NCI-H460 (cell line): ENCODE measurements around a stretch of chr15.

DNA sequence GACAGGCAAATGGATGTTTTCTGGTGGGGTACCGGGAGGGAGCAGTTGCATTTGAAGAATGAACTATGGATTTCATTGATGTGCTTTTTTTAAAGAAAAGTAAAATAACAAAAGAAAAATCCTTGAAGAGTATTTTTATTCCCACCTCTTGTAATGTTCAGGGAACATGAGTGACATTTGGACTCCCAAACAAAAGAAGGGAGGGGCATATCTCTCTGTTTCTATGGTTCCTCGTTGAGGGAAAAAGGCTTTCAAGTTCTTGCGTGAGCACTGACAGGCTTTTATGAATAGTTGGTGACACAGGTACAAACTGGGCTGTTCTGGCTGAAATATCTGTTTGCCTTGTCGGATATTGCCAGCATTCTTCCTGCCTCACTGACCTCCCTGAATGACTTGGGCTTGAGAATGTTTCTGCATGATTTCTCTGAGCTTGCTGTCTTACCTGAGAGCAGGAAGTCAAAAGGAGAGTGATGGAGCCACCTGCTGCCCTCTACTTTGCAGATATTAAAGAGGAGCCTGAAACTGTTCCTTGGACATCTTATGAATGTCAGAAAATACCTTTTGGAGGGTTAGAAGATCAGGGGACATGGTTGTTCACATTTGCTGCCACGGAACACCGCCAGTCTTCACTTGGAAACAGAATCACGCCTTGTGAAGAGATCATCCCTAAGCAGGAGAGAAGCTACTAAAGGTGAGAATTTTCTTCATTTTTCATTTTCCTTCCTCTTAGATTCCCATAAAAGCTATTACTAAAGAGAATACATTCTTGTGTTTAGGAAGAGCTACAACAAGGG, 4.8 kb downstream of the GCNT3 start:
RAMPAGE:
- cytosol, long total RNA = no peak
- long total RNA = no peak
- nucleus, long total RNA = no peak

GRCh38 chr15:59625724-59626335, 14.2 kb downstream of the GCNT3 start:
RAMPAGE:
- cytosol, long total RNA = no peak
- long total RNA = no peak
- nucleus, long total RNA = no peak

DNA sequence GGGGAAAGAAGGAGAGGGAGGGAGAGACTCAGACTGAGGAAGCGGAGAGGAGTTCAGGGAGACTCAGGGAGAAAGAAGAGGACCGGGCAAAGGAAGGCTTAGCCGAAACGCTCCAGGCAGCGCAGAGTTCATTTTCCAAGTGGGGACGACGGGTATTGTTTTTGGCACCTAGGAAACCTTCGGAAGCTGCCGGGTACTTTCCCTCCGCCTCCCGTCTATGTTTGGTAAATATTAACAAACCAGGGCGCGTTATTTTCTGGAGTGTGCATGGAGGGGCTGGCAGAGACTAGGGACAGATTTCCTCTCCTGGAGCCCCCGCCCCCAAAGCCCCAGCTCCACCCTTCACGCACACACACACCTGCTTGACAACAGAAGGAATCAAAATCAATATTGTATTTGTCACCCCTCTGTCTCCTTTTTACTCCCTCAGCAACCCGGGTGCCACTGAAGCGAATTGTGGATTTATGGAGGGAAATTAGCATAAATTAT, 3.6 kb upstream of the FOXB1 start:
RAMPAGE:
- cytosol, long total RNA = no peak
- long total RNA = no peak
- nucleus, long total RNA = no peak

GRCh38 chr15:60004442-60005520, 670 bp downstream of the FOXB1 start:
RAMPAGE:
- cytosol, long total RNA = no peak
- long total RNA = no peak
- nucleus, long total RNA = no peak

RAMPAGE:
- cytosol, long total RNA = no peak
- long total RNA = no peak
- nucleus, long total RNA = no peak
Observed at GRCh38 chr15:60115502-60116053, 111.5 kb downstream of the FOXB1 start.

GRCh38 chr15:60392331-60393786, 4.9 kb downstream of the ANXA2 start:
RAMPAGE:
- cytosol, long total RNA = no peak
- long total RNA = no peak
- nucleus, long total RNA = no peak

DNA sequence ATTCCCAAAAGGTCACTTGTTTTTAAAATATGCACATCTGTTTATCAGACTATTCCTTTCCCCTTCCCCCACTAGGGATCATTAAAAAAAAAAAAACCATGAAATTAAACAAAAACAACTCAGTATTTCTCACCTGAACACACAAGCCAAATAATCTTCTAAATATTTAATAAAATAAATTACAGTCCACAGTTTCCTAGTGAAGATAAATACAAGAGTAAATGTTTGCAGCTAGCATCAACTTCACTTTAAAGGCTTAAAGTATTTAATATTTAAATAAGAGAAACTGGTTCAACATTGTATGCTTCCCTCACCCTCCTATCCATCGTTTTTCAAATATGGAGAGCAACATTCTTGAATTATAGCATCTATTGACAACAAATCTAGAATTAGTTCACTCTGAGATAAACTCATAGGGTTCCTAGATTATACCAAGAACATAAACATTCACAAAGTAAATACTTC, 16.9 kb upstream of the ICE2 start:
RAMPAGE:
- cytosol, long total RNA = no peak
- long total RNA = no peak
- nucleus, long total RNA = no peak

GRCh38 chr15:60559342-60559754, 80.4 kb upstream of the ICE2 start:
RAMPAGE:
- cytosol, long total RNA = no peak
- long total RNA = no peak
- nucleus, long total RNA = no peak

DNA sequence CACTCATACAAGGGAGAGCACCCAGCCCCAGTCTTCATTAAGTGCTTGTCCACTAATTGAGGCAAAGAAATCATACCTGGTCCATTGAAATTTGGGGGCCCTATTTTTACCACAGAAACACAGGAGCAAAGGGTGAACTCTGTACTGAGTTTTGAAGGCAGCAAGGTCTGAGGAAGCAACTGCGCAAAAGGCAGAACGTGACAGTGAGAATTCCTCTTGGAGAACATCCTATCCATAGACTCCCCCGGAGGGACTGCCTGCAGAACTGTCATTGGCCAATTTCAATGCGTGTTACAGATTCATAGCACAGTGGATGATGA, 138.3 kb upstream of the ICE2 start:
RAMPAGE:
- cytosol, long total RNA = no peak
- long total RNA = no peak
- nucleus, long total RNA = no peak

DNA sequence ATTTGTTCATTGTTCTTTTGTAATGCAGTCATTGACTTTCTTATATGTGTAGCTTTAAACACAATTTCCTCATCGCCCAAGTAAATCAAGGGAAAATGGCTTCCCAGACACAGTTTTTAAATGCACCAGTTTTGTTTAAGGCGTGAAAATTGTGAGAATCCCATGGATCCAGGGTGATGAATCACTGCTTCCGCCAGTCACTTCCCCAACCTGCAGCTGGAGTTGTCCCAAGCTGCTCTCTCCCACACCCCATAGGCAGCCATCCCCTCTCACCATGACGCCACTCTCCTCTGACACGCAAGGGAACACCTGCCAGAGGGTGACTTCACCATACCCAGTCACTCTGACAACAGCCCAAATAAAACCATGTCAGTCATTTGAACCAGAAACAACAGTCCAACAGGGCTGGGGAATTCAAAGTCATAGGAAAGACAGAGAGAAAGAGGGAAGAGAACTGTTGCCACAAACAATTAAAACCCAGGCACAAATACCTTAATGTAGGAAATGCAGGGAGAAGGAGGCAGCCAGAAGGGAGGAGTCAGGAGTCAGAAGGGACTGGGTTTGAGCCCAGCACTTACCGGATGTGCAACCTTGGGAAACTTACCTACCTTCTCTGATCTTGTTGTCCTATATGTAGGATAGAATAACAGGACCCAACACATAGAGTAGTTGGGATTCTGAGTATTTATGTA, 326.1 kb upstream of the ICE2 start:
RAMPAGE:
- cytosol, long total RNA = no peak
- long total RNA = no peak
- nucleus, long total RNA = no peak

RAMPAGE:
- cytosol, long total RNA = no peak
- long total RNA = no peak
- nucleus, long total RNA = no peak
Observed at GRCh38 chr15:60819892-60820353, 341.0 kb upstream of the ICE2 start.

RAMPAGE:
- cytosol, long total RNA = no peak
- long total RNA = no peak
- nucleus, long total RNA = no peak
Observed at GRCh38 chr15:60822908-60823653, 344.1 kb upstream of the ICE2 start.

DNA sequence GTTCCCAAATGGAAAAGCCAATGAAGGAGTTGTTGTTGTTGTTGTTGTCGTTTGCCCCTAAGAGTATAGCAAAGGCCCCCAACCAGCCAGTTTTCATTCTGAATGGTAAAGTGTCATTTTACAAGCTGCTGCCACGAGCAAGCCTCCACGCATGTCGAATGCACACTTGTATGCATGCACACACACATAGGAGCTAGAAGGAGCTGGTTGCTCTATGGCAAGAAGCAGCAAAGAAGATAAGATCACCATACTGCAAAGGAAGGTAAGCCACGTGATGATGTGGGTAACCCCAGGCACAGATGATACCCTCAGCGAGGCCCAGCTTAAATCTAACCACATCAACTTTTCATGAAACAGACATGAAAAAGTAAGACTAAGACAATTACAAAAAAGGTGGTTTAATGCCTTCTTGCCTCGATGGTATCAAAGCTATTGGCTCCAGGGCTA, 365.5 kb upstream of the ICE2 start:
RAMPAGE:
- cytosol, long total RNA = no peak
- long total RNA = no peak
- nucleus, long total RNA = no peak

DNA sequence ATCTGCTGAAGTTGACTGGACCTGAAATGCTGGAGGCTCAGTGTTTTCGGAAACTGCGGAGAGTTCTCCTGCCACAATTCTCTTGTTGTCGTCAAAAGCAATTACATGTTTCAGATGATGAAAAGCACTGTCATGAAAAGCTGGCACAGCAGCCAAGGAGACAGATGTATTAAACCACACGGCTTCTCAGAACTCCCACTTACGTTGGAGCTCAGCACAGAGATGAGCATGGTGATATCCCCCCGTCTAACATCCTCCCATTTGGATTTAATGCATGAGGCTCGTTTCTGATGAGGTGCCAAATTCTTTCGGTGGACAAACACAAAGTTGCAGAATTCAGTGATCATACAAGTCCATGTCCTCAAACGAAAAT, 180.0 kb downstream of the RORA start:
RAMPAGE:
- cytosol, long total RNA = no peak
- long total RNA = no peak
- nucleus, long total RNA = no peak

DNA sequence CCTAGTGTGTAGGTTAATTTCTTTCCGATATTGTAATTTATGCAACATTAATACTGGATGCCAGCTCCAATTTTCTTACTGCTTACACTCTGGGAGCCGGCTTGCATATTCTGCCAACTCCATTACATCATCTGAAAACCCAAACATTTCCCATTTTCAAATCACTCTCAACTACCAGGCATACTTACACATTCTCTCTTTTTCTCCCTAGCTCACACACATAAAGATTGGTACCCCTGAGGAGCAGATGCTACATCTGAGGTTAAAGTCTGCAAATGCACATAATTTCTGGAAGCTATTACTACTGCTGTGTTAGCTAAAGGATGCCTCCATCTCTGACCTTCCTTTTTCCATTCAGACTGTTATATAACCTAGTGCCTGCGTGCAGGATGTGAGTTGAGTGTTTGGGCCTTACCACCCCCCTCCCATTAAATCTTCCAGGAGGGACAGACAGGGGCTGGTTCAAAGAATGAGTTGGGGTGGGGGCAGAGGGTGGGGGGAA, 2.7 kb downstream of the RORA start:
RAMPAGE:
- cytosol, long total RNA = no peak
- long total RNA = no peak
- nucleus, long total RNA = no peak

DNA sequence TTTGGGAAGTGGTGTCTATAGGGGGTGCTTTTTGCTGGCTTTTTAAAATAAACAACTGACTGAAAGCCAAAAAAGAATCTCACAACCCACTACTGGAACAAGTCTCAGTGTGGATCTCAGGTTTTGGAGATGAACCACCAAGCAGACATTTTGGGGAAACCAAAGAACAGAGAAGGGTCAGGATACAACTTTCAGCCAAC, 329.8 kb upstream of the RORA start:
RAMPAGE:
- cytosol, long total RNA = no peak
- long total RNA = no peak
- nucleus, long total RNA = no peak

GRCh38 chr15:62060944-62061344, 697 bp upstream of the VPS13C start:
RAMPAGE:
- cytosol, long total RNA = no peak
- long total RNA = no peak
- nucleus, long total RNA = no peak

RAMPAGE:
- cytosol, long total RNA = no peak
- long total RNA = no peak
- nucleus, long total RNA = no peak
Observed at GRCh38 chr15:62068079-62068900, 1.5 kb downstream of the C2CD4A start.

DNA sequence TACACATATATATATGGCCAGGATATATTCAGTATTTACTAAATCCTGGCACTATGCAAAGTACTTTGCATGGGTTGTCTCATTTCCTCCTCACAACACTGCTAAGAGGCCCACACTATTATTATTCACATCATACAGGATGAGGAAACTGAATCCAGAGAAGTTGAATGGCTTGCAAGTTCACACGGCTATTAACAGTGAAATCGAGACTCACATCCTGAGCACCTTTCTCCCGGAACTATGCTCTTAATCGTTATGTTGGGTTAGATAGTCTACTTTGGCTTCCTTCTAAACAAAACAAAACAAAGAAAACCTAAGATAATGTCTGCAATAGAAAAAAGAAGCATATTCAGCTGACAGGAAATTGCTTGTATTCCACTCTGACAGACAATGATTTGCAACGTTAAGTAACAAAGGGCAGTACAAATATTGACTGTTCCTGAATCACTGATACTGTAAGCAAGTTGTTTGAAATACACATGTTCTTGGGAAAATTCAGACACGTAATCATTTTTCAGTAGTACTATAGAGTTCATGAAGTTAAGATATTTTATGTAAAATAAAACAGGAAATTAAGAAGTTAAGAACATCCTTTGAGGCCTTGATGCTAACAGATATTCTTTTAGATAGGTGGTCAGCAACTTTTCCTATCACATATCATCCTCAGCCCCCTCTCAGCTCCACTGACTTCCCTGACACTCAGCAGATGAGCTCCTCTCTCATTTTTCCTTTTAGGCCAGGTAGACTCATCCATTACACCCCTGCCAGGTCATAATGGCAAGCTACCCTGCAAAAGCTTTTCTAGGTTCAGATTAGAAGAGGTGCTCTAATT, 40.7 kb downstream of the C2CD4B start:
RAMPAGE:
- cytosol, long total RNA = no peak
- long total RNA = no peak
- nucleus, long total RNA = no peak

DNA sequence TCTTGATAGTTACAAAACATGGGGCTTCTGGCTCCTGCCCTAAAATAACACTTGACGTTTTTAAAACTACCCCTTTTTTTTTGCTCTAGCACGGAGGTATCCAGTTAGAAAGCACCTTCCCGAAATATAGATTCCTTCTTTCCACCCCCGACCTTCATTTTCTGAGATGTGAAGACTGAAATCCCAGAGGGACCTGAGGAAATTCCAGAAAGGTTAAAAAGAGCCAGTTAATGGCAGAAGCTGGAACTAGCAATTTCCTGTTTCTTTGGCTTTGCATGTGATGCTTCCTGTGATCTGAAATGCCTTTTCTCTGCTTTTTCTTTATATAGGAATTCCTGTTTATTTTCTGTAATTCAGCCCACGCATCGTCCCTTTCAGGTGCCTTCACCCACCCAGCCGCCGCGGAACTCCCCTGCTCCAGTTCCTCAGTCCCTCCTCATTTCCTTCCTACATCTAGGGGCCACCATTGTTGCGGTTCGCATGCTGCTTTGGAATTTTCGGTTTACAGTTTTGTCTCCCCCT, 937 bp upstream of the C2CD4B start:
RAMPAGE:
- cytosol, long total RNA = no peak
- long total RNA = no peak
- nucleus, long total RNA = no peak